Mammary epithelial cell (primary cell): Measurements from ENCODE around the genes ECRG4, RGPD3 and SLC5A7.

DNA sequence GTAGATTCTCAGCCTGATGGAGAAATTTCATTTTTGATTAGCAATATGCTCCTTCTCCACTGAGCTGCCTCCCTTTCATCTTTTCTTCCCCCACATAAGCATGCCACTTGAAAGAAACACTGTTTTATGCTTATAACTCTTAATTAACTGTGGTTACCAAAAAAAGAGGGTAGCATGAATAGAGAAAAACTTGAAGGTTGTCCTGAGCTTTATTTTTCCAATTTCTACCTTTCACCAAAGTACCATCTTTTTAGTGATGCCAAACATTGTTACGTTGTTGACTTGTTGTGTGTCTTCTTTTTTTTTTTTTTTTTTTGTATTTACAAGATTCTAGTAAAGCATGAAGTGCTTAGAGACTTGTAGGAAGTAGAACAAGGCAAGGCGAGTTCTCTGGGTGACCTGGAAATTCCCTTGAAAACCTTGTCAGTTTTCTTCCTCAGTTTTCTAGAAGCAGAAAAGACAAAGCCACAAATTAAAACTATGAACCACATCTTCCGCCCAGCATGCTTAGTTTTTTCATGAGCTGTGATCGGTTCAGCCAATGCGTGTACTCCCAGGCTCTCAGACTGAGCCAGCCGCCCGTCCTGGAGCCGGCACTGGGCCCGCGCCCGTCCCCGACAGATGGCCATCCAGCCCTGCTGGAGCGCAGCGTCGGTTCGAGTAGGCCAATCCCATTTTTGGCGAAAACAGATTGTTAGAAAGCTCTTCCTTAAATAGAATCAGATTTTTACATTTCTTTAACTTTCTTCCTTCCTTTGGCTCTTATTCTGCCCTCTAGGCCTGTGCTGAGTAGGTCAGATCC lies 112.2 kb downstream of the NCK2 start:
- CAGE, long polyA plus RNA: no peak
- RRBS: no CpG with 5 or more reads among the region's 17 CpGs

- CAGE, long polyA plus RNA: no peak
- RRBS: no CpG with 5 or more reads among the region's 4 CpGs
Observed at GRCh38 chr2:105929322-105929742, 136.2 kb upstream of the ECRG4 start.

DNA sequence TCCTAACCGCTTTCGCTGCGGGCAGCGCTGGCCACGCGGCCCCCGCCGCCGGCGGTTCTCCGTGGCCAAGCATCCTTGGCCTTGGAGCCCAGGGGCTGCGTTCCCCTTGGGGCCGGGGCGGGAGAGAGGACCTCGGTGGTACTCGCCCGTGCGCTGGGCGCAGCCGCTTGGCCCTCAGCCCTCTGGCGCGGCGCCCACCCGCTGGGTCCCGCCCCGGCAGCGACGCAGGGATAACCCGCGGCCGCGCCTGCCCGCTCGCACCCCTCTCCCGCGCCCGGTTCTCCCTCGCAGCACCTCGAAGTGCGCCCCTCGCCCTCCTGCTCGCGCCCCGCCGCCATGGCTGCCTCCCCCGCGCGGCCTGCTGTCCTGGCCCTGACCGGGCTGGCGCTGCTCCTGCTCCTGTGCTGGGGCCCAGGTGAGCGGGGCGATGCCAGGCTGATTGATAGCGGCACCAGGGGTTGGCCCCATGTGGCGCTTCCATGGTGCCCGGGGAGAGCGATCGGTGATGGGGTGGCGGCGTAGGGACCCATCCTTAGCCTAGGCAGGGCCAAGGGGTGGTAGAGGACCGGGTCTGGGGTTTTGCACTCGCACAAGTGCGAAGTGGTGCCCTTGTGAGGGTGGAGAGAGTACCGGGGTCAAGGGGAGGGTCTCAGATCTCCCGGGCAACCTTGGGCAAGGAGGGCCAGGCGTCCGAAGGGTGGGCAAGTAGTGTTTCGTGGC lies at the start of gene ECRG4:
Gene ECRG4, plus strand, starts transcription at position 260 of the 720 bp plus-strand sequence.
- CAGE, long polyA plus RNA: start-site peak on the plus strand centred at position 268 of the sequence, 20 bp wide, 22 reads
- RRBS: 12% methylated on average over 48 of the region's 67 CpGs

DNA sequence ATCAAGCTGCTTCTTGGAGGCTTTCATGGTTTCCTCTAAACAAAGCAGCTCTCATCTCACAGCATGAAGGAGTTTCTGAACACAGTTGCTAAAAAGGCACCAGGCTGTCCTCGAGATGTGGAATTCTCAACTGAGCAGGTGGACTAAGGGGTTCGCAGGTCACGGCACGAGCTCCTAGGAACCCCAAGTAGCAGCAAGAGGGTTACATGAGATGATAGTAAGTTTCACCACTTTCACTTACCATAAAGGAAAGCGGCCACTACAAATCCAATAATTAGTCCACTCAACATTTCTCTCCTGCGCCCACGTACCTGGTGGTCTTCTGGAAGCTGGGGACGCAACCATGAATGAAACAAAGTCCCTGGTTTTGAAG lies 44.9 kb downstream of the ECRG4 start:
- CAGE, long polyA plus RNA: no peak
- RRBS: no CpG with 5 or more reads among the region's 8 CpGs

DNA sequence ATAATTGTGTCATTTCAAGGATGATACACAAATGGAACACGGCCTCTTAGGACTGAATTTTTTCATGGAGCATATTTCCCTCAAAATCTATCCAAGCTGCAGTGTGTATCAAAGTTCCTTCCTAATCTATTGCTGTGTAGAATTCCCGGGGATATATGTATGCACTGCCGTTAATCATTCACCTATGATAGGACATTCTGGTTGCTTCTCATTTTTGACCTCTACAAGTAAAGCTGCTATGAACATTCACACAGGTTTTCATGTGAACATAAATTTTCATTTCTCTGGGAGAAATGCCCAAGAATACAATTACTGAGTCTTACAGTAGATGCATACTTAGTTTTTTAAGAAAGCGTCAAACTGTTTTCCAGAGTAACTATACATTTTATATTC lies 61.5 kb downstream of the ECRG4 start:
- CAGE, long polyA plus RNA: no peak
- RRBS: no CpG with 5 or more reads among the region's 4 CpGs

DNA sequence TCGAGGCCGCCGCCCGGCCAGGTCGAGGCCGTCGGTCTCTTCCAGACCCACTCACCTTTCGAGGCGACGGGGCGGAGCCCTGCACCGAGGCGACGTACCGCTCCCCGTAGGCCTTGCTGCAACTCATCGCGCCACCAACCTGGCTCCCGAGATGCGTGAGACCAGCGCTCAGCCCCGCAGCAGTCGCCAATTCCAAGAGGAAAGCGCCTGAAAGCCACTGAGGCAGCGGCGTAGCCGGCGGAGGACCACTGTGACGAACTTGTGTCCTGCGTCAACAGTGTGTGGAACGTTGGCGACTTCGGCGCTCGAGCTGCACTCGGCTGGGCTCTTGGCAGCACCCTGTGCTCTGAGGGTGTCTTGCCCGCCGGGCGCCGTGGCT lies at the start of gene RGPD3:
Gene RGPD3, minus strand, starts transcription at position 252 of the 379 bp plus-strand sequence.
- CAGE, long polyA plus RNA: no peak
- RRBS: no CpG with 5 or more reads among the region's 40 CpGs

DNA sequence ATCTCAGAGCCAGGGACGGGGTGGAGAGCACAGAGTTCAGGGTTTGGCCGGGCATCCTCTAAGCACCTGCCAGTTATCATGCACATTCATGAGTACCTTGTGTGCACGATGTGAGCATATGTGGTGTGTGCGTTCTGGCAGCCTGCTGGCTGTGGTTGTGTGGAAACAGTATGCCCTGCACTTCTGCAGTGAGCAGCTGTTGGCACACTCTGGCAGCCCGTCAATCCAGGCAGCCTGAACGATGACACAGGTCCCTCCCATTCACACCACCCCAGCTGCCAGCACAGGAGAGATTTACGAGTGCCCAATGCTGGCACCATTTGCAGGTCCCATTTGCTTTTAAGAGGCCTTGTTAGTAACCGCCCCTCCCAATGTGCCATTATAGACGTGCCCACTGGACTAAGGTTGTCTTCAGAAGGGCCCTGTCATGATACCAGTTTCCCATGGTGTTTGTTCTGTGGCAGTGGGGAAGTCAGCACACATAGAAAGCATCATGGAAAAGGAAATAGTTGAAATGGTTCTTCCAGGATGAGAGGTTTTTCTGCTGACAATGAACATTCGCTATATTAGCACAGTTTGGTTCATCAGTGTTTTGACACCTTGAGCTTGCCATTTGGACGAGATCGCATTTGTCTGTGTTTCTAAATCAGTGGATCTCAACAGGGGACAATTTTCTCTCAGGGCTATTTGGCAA lies 74.4 kb downstream of the CD8B2 start:
- CAGE, long polyA plus RNA: no peak
- RRBS: no CpG with 5 or more reads among the region's 12 CpGs

DNA sequence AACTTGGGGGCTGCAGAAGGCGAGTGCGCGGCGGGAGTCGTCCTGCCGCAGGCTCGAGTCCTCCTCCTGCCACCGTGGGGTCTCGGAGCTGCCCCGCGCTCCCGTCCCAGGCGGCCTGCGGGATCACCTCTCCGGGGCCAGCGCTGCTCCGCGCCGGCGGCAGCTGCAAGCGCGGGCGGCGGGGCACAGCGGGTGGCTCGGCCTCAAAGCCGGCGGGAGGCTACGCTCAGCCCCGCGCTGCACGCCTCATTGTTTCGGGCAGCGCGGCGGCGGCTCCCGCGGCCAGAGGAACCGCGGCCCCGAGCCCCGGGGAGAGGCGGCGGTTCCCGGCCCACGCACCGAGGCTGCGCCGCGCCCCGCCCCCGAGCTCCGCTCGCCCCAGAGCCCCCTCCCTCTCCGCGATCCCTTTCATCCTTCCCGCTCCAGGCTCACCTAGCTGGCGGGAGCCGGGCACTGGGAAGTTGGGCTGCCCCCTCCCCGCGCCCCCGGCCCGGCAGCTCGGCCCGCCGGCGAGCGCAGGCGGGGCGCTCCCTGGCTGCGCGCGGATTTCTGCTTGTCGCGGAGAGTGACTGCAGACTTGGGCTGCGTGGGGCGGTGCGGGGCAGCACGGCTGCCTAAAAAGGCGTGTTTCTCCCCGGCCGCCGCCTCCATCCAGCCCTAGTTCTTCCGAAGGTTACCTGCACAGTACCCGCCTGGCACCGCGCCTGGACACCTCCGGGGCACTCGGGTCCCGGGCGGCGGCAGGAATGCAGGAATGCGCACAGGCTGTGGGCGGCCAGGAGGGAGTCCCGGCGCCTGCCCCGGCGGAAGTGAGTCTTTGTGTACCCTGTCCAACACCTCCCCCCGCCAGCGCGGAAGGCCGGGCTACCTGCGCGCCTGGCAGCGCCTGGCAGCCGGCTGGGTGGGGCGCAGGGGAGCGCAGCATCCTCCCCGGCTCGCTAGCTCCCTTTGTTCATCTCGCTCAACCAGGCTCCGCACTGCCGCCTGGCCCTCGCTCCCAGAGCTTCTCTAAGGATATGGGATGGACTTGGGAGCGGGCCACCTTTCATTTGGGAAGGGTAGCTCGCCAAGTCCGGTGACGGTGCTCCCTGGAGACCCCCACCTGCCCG lies 686 bp upstream of the ST6GAL2 start:
- CAGE, long polyA plus RNA: no peak
- RRBS: 2% methylated on average over 46 of the region's 120 CpGs

GRCh38 chr2:107529141-107529643 lies 297.5 kb upstream of the RGPD4 start:
- CAGE, long polyA plus RNA: no peak
- RRBS: no CpG with 5 or more reads among the region's 2 CpGs

GRCh38 chr2:107986030-107987104 lies at the start of gene SLC5A7:
TSS of gene SLC5A7 (plus strand) at chr2:107986524.
- CAGE, long polyA plus RNA: no peak
- RRBS: 6% methylated on average over 29 of the region's 78 CpGs

DNA sequence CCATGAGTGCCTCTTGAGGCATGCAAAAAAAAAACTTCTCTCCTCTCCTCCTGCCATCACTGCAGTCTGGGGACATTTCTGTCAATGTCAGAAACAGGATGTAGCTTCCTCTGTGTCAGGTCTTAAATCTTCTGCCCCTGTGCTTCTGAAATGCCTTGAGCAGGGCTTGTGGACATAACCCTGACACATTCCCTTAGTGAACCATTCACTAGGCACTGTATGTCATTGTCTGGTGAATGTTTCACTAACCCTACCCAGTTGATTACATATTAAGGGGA lies 7.9 kb downstream of the SULT1C4 start:
- CAGE, long polyA plus RNA: no peak

- CAGE, long polyA plus RNA: no peak
- RRBS: no CpG with 5 or more reads among the region's 6 CpGs
Observed at GRCh38 chr2:108535482-108535656, 1.1 kb downstream of the LIMS1 start.

- CAGE, long polyA plus RNA: no peak
- RRBS: no CpG with 5 or more reads among the region's 6 CpGs
Observed at GRCh38 chr2:108594745-108595799, 60.8 kb downstream of the LIMS1 start.

GRCh38 chr2:108620624-108621788 lies 86.7 kb downstream of the LIMS1 start:
- CAGE, long polyA plus RNA: no peak
- RRBS: no CpG with 5 or more reads among the region's 12 CpGs

GRCh38 chr2:108661877-108662554 lies 57.3 kb upstream of the RANBP2 start:
- CAGE, long polyA plus RNA: no peak
- RRBS: no CpG with 5 or more reads among the region's 8 CpGs

DNA sequence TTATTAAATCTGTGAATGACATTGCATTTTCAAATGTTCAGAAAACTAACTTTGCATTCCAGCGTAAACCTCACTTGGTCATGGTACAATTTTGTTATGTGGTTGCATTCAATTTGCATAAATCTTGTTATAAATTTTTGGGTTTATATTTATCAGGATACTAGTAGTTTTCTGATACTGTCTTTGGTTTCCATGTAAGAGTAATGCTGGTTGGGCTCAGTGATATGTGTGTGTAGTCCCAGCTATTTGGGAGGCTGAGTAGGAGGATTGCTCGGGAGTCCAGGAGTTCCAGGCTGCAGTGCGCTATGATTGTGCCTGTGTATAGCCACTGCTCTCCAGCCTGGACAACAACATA lies 12.5 kb upstream of the CCDC138 start:
- CAGE, long polyA plus RNA: no peak
- RRBS: no CpG with 5 or more reads among the region's 3 CpGs

DNA sequence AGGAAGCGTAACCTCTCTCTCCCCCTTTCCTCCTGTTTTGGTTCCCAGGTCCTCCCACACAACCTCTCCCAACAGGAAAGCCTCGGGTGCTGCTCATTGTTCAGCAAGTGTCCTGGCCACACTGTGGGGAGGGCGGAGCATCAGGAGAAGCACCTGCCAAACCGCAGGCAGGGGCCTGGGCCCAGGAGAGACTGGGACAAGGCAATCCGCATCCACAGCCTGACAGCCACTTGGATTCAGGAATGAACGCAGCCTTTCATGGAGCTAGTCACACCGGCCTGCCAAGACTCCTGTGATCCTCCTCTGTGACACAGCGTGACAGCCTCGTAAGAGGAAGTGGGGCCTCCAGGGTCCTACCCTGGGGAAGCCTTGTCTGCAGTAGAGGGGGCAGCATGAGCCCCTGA lies 62.4 kb downstream of the EDAR start:
- CAGE, long polyA plus RNA: no peak
- RRBS: no CpG with 5 or more reads among the region's 9 CpGs

DNA sequence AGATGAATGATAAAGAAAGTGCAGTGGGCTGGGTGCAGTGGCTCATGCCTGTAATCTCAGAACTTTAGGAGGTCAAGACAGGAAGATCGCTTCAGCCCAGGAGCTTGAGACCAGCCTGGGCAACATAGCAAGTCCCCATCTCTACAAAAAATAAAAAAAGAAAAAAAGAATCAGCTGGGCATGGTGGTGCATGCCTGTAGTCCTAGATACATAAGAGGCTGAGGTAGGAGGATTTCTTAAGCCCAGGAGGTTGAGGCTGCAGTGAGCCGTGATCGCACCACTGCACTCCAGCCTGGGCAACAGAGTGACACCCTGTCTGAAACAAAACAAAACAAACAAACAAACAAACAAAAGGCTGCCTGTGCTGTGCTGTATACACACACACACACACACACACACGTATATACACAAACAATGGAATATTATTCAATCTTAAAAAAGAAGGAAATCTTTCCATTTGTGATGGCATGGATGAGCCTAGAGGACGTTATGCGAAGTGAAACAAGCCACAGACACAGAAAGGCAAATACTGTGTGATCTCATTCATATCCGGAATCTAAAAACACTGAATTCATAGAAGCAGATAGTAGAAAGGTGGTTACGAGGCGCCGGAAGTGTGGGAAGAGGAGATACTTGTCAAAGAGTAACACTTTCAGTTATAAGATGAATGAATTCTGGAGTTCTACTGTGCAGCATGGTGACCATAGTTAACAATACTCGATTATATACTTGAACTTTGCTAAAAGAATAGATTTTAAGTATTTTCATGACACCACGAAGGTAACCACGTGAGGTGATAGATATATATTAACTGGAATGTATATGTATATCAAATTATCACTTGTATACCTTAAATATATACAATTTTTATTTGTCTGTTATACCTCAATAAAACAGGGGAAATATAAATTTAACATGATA lies 14.7 kb downstream of the SH3RF3 start:
- CAGE, long polyA plus RNA: no peak
- RRBS: no CpG with 5 or more reads among the region's 13 CpGs

- CAGE, long polyA plus RNA: no peak
- RRBS: no CpG with 5 or more reads among the region's 17 CpGs
Observed at GRCh38 chr2:109266888-109267947, 138.2 kb downstream of the SH3RF3 start.

DNA sequence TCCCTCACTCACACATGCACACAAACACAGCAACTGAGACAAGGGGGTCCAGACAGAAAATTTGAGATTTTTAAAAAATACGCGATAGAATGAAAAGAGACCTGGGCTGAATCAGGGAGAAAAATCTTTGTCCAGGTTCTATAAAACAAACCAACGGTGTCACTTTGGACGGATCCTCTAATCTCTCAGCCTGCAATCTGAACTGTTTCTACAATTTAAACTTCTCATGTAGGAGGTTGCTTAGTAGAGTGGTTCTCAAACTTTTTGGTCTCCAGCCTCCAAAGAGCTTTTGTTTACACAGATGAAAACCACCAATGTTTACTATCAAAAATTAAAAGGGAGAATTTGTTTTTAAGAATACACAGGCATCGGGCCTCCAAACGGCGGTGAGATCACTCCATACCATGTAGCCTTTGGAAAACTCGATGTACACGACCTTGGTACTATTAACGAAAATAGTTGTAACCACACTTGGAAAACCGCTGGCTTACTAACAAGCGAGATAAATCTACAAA lies 1.0 kb downstream of the SEPTIN10 start:
- CAGE, long polyA plus RNA: no peak
- RRBS: no CpG with 5 or more reads among the region's 12 CpGs